Heart left ventricle (tissue), 7 donors: Measurements from ENCODE around the gene OTULINL.

- PRO-cap, 6 experiments: no peak in any of the 6 experiments
- RAMPAGE, long total RNA, 2 experiments: no peak in any of the 2 experiments
- RRBS: no CpG with 5 or more reads among the region's 22 CpGs
These were observed 758.3 kb upstream of the CTNND2 start for GRCh38 chr5:12662311-12663122.

DNA sequence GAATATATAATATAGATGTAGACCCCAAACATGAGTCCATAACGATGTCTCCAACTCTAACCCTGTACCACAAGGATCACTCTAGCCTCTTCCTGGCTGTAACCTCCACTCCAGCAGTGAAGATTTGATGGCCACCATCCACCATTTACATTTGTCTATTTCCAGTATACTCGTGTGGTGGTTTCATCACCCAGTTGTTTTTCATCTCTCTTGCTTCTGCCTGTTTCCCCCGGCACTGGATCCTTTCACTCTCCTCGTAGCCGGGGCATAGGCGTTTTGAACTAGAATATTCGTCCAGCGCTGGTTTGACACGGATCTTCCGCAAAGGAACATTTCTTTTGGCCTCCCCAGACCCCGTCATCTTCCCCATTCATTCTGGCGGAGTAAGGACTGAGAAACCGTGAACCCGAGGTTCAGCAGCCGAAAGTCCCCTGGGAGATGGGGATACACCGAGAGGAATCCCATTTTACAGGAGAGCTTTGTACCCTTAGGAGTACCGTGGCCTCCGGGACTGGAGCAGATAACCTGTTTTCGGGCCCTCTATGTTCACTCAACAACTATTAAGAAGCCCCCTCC is 760 bp upstream of the TRIO start:
- PRO-cap, 6 experiments: no peak in any of the 6 experiments
- RAMPAGE, long total RNA, 2 experiments: no peak in any of the 2 experiments
- RRBS: 4% methylated on average over 2 of the region's 19 CpGs

GRCh38 chr5:14189963-14190724 is 47.0 kb downstream of the TRIO start:
- PRO-cap, 6 experiments: peak in 2 of 6 experiments; most common plus-strand start chr5:14190529 (in 2); most common minus-strand start chr5:14190293 (in 1)
- RAMPAGE, long total RNA, 2 experiments: no peak in any of the 2 experiments
- RRBS: no CpG with 5 or more reads among the region's 8 CpGs

GRCh38 chr5:14204473-14205404 is 61.6 kb downstream of the TRIO start:
- PRO-cap, 6 experiments: no peak in any of the 6 experiments
- RAMPAGE, long total RNA, 2 experiments: no peak in any of the 2 experiments
- RRBS: no CpG with 5 or more reads among the region's 11 CpGs

DNA sequence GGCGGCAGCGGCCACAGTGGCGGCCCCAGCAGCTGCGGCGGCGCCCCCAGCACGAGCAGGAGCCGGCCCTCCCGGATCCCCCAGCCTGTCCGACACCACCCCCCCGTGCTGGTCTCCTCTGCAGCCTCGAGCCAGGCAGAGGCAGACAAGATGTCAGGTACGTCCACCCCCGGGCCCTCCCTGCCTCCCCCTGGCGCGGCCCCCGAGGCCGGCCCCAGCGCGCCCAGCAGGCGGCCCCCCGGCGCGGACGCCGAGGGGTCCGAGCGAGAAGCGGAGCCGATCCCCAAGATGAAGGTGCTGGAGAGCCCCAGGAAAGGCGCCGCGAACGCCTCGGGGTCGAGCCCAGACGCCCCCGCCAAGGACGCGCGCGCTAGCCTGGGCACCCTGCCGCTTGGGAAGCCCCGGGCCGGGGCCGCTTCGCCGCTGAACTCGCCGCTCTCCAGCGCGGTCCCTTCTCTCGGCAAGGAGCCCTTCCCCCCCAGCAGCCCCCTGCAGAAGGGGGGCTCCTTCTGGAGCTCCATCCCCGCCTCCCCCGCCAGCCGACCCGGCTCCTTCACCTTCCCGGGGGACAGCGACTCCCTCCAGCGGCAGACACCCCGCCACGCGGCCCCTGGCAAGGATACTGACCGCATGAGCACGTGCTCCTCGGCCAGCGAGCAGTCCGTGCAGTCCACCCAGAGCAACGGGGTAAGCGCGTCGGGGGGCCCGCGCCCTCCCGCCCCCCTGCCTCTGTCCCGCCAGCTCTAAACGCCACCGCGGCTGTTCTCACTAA is 93.8 kb upstream of the OTULINL start:
- PRO-cap, 6 experiments: no peak in any of the 6 experiments
- RAMPAGE, long total RNA, 2 experiments: no peak in any of the 2 experiments
- RRBS: 83% methylated on average over 12 of the region's 79 CpGs

DNA sequence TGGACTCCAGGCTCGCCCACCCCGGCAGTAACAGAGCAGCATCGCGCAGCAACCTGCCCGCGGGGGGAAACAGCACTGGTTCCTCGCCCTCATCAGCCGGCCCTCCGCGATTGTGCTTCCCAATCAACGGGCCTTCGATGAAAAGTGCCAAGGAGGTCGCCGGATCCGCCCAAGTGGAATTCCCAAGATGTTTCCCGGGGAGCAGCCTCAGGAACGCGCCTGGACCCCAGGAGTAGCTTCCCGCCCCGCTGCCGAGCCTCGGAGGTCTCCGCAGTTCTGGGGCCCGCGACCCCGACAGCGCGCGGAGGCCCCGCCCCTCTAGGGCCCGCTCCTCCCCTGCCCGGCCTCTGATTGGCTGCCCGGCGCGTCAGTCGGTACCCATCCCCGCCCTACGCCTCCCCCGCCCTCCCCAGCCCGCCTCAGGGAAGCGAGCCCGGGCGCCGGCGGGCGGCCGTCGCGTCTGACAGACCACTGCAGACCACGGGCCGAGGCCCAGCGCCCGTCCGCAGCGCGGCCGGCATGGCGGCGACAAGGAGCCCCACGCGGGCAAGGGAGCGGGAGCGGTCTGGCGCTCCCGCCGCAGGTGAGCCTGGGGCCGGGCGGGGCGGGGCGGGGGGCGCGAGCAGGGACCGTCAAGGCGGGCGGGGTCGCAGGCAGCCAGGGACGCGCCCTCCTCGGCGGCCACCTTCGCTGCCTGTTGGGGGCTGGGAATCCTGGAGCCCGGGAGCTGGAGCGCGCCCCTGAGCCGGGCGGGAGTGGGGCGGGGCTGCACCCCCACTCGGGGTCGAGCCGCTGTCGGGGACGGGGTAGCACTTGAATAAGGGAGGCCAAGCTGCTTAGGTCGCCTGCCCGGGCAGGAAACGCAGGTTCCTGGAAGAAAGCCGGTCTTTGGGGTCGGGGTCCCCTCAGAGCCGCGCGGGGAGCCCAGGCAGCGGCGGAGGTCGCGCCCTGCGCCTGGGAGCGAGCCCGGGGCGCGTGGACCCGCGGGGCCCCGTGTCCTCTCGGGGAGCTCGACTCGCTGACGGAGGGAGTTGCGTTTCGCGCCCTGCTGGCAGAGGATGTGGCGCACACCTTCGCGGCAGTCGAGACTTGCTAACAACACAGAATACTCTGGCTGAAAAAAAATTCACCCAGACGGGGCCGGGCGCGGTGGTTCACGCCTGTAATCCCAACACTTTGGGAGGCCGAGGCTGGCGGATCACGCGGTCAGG is at the start of gene OTULINL:
Gene OTULINL (plus strand): TSS at position 417 of the 1,211 bp plus-strand sequence.
- PRO-cap, 6 experiments: peak in 6 of 6 experiments; most common plus-strand start position 466 of the sequence (in 5); most common minus-strand start position 296 of the sequence (in 3)
- RAMPAGE, long total RNA, 2 experiments: no peak in any of the 2 experiments
- RRBS: 2% methylated on average over 62 of the region's 132 CpGs

- PRO-cap, 6 experiments: no peak in any of the 6 experiments
- RAMPAGE, long total RNA, 2 experiments: no peak in any of the 2 experiments
- RRBS: no CpG with 5 or more reads among the region's 7 CpGs
These were observed 33.6 kb downstream of the OTULINL start for GRCh38 chr5:14615124-14615755.

GRCh38 chr5:14651841-14652273 is 12.7 kb upstream of the OTULIN start:
- PRO-cap, 6 experiments: no peak in any of the 6 experiments
- RAMPAGE, long total RNA, 2 experiments: no peak in any of the 2 experiments
- RRBS: no CpG with 5 or more reads among the region's 9 CpGs

- PRO-cap, 6 experiments: peak in 1 of 6 experiments; most common plus-strand start chr5:14679012 (in 1); most common minus-strand start chr5:14678810 (in 1)
- RAMPAGE, long total RNA, 2 experiments: no peak in any of the 2 experiments
- RRBS: no CpG with 5 or more reads among the region's 13 CpGs
These were observed 13.9 kb downstream of the OTULIN start for GRCh38 chr5:14677943-14679241.

DNA sequence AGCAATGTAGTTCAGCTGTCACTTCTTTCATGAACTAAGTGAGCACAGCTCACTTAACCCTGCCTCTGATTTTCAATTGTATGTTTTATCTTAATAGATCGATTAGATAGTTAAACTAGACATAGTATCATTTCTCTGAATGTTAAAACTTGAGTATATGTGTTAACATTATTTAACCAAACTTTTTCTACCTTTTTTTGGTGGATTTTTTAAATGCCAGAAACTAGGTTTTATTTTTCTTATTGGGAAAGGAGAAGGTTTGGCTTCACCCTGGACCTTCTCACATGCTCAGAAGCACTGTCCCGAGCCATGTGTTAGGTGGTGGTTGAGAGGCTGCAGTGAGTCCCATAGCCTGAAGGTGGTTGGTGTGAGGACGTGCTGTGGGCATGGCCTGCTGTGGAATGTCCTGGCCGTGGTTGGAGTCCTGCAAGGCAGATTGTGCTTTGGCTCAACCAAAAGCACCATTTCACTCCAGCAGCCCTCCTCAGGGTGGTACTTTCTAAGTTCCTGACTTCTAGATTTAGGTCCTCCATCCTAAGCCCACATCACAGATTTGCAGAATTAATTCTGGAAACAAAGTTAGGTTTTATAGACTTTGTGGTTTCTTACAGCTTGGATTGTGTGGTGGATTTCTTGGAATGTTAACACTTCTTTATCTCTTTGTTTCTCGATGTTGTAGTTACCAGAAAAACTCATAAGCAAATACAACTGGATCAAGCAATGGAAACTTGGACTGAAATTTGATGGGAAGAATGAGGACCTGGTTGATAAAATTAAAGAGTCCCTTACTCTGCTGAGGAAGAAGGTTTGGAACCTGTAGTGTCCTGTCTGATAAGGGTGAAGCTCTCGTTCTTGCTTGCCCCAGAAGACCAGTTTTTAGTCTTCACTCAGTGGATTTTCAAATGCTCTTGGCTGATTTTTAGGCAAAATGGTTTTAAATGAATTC is 22.6 kb downstream of the OTULIN start:
- PRO-cap, 6 experiments: peak in 2 of 6 experiments; most common minus-strand start position 313 of the sequence (in 2)
- RAMPAGE, long total RNA, 2 experiments: no peak in any of the 2 experiments
- RRBS: no CpG with 5 or more reads among the region's 6 CpGs

DNA sequence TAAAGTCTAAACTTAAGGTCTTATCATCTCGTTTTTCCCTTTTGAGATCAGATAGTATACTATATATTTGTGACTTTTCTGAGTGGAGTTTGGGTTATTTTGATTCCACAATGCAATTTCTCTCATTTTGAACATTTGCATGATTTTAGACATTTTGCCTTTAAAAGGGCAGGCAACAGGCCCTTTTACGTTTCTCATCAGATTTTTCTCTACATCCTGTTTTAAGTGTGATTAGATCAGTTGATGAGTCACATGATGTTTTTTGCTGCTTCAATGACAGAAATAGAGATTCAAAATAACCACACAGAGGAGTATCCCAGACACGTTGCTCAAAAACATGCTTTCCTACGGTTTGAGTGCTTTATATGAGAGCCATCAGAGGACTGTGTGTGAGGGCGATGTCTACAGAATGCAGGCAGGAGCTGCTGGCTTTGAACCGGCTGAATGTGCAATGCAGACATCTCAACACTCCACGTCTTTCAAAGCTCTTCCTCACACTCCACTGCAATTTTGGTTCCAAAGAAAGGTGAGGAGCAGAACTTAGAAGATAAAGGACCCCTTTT is 42.1 kb downstream of the OTULIN start:
- PRO-cap, 6 experiments: no peak in any of the 6 experiments
- RAMPAGE, long total RNA, 2 experiments: no peak in any of the 2 experiments
- RRBS: no CpG with 5 or more reads among the region's 7 CpGs

DNA sequence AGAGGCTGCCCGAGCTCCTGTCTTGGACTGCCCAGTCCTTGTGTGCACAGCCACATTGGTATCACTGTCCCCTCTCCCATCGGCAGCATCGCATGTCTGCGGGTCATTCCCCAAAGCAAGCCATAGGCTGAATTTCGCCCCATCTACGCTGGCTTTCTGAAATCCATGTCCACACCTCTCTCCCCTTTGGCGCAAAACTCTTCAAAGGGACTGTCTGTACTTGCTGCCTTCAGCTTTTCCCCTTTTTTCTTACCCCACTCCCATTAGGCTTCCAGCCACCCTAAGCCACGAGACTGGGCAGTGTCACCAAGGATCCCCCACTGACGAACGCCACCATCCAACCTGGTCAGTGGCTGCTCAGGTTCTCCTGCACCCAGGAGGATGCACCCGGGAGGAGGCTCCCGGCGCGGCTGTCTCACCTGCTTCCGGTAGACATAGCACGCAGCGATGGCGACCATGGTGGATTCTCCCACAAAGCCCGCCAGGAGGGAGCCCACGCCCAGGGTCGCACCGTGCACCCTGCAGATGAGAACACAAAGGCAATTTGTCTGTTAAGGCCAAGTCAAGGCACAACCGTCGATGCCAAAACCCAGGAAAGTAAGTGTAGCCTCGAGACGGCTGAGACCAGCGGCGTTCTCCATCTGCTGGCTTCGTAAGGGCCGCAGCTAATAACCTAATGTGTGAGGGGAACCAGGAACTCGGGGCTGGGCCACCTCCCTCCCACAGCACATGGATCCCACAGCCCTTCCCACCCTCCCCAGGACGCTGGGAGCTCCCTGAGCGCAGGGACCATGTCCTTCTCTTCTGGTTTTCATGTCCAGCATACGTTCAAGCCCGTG is 48.2 kb downstream of the OTULIN start:
- PRO-cap, 6 experiments: no peak in any of the 6 experiments
- RAMPAGE, long total RNA, 2 experiments: no peak in any of the 2 experiments
- RRBS: no CpG with 5 or more reads among the region's 35 CpGs

GRCh38 chr5:14810852-14811560 is 60.6 kb downstream of the ANKH start:
- PRO-cap, 6 experiments: no peak in any of the 6 experiments
- RAMPAGE, long total RNA, 2 experiments: no peak in any of the 2 experiments
- RRBS: no CpG with 5 or more reads among the region's 12 CpGs

DNA sequence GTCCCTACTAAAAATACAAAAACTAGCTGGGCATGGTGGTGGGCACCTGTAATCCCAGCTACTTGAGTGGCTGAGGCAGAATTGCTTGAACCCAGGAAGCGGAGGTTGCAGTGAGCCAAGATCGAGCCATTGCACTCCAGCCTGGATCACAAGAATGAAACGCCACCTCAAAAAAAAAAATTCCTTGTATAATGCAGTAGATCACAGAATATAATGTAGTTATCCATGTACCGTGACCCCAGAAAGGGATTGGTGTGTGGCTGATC is 23.6 kb upstream of the ANKH start:
- PRO-cap, 6 experiments: no peak in any of the 6 experiments
- RAMPAGE, long total RNA, 2 experiments: no peak in any of the 2 experiments
- RRBS: no CpG with 5 or more reads among the region's 4 CpGs

- PRO-cap, 6 experiments: no peak in any of the 6 experiments
- RAMPAGE, long total RNA, 2 experiments: no peak in any of the 2 experiments
- RRBS: no CpG with 5 or more reads among the region's 2 CpGs
These were observed 235.4 kb downstream of the FBXL7 start for GRCh38 chr5:15735398-15735850.

- PRO-cap, 6 experiments: peak in 2 of 6 experiments; most common plus-strand start chr5:15808058 (in 1); most common minus-strand start chr5:15808023 (in 2)
- RAMPAGE, long total RNA, 2 experiments: no peak in any of the 2 experiments
- RRBS: no CpG with 5 or more reads among the region's 5 CpGs
These were observed 307.9 kb downstream of the FBXL7 start for GRCh38 chr5:15807878-15808343.

- PRO-cap, 6 experiments: no peak in any of the 6 experiments
- RAMPAGE, long total RNA, 2 experiments: no peak in any of the 2 experiments
- RRBS: no CpG with 5 or more reads among the region's 9 CpGs
These were observed 267.2 kb downstream of the MARCHF11 start for GRCh38 chr5:15912399-15912765.

GRCh38 chr5:16178739-16179486 is 678 bp downstream of the MARCHF11 start:
- PRO-cap, 6 experiments: no peak in any of the 6 experiments
- RAMPAGE, long total RNA, 2 experiments: no peak in any of the 2 experiments
- RRBS: no CpG with 5 or more reads among the region's 81 CpGs

DNA sequence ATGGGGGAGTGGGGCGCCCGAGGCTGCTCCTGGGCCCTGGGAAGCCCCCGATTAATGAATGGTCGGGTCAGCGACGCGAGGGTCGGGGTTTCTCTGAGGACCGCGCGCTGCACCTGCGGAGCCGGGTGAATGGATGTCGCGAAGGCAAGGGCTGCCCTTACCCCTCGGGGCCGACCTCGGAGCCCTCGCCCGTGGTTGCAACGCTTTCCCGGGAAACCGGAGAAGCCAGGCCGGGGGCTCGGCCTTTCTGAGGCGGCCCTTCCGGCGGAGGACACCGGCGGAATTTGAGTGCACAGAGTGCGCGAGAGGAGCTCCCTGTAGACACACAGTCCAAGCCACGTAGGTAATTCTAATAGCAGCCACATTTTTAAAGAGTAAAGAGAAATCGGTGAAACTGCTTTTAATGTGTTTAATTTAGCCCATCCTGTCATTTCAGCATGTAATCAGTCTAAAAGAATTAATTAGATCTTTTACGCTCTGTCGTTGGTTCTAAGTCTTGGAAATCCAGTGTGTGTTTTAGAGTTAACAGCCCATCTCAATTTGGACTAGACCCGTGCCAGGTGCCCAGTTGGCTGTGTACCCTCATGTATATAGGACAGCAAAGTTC is 551 bp upstream of the ZNF622 start:
- PRO-cap, 6 experiments: peak in 3 of 6 experiments; most common plus-strand start position 267 of the sequence (in 2); most common minus-strand start position 224 of the sequence (in 2)
- RAMPAGE, long total RNA, 2 experiments: no peak in any of the 2 experiments
- RRBS: 1% methylated on average over 8 of the region's 37 CpGs

DNA sequence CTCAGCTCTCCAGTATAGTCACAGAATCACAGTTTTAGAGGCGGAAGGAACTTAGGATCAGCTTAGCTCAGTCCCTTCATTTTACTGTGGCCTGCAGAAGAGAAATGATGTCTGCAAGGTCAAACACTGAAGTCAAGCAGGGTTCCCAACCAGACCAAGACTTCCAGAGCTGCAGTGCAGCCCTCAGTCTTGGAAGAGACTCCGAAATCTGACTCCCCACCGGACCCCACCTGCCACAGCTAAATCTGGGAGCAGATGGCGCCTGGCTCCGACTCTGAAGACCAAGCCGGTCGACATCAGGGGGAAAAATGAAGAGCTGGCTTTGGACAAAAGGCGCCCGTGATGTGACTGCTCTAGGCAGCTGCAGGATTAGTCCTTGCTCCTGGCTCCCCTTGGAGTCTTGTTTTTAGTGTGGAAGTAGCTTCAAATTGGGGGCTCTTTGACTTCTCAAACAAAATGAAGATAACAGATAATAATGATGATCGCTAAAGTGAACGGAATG is 72.4 kb upstream of the ZNF622 start:
- PRO-cap, 6 experiments: no peak in any of the 6 experiments
- RAMPAGE, long total RNA, 2 experiments: no peak in any of the 2 experiments
- RRBS: 55% methylated on average over 4 of the region's 11 CpGs